HGPS cell (cell line): ENCODE data around the genes KLHL8, NUDT9 and HERC3.

- RRBS, result 2% methylated on average over 18 of the region's 62 CpGs
Observed at GRCh38 chr4:87220272-87220869, at the start of gene KLHL8. Gene KLHL8 (minus strand): TSS chr4:87220618.

DNA sequence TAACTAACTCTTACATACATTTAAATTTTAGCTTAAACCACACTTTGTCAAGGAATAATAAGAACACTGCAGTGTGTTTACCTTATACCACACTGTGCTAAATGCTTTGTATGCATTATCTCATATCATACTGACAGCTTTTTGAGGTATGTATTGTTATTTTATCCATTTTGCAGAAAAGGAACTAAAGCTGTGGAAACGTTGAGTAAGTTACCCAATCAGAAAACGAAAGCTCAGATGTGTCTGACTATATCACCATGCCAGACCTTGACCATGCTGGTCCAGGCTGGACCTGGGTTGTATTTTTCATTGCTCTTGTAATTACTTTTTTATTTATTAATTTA, 2.1 kb downstream of the HSD17B11 start:
- RRBS, result no CpG with 5 or more reads among the region's 2 CpGs

DNA sequence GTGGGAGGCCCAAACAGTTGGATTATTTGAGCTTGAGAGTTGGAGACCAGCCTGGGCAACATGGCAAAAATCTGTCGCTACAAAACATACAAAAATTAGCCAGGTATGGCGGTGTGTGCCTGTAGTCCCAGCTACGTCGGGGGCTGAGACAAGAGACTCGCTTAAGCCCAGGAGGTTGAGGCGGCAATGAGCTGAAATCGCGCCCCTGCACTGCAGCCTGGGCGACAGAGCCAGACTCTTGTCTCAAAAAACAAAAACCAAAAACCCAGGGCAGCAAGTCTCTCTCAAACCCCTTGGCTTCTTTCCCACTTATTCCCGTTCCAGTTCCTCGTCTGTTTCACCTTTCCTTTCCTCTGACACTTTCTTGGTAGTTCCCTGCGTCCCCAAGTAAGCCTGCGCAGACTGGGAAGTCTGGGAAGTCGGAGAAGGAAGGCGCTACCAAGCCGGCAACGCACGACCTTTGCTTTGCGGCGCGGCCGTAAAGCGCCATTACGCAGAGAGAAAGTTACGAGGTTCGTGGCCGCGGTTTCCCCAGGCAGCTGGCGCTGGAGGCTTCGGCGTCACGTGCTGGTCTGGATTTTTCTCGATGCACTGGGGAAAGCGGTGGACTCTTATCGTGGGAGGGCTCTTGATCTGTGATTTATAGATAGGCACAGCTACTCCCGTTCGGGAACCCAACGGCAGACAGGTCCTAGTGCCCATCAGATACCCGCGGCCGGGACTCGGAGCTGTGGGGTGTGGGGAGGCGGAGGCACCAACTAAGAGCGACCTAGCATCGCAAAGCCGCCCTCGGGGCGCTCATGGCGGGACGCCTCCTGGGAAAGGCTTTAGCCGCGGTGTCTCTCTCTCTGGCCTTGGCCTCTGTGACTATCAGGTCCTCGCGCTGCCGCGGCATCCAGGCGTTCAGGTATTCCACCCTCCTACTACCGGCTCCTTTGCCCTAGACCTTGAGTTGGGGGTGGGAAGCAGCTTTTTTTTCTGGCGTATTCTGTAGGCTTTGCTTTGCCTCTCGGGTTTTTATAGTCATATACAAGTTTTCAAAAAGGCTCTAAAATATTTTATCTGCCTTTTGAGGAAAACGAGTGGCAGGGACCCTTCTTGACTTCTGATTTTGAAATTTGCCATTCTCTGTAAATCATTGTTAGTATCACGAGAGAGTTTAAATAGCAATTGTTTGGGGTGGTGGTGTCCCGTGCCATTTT, at the start of gene NUDT9:
TSS of gene NUDT9 (plus strand) at position 468 of the 1,202 bp plus-strand sequence.
- RRBS, result no CpG with 5 or more reads among the region's 63 CpGs

GRCh38 chr4:87510305-87510989, 18.7 kb downstream of the SPARCL1 start:
- RRBS, result no CpG with 5 or more reads among the region's 24 CpGs

DNA sequence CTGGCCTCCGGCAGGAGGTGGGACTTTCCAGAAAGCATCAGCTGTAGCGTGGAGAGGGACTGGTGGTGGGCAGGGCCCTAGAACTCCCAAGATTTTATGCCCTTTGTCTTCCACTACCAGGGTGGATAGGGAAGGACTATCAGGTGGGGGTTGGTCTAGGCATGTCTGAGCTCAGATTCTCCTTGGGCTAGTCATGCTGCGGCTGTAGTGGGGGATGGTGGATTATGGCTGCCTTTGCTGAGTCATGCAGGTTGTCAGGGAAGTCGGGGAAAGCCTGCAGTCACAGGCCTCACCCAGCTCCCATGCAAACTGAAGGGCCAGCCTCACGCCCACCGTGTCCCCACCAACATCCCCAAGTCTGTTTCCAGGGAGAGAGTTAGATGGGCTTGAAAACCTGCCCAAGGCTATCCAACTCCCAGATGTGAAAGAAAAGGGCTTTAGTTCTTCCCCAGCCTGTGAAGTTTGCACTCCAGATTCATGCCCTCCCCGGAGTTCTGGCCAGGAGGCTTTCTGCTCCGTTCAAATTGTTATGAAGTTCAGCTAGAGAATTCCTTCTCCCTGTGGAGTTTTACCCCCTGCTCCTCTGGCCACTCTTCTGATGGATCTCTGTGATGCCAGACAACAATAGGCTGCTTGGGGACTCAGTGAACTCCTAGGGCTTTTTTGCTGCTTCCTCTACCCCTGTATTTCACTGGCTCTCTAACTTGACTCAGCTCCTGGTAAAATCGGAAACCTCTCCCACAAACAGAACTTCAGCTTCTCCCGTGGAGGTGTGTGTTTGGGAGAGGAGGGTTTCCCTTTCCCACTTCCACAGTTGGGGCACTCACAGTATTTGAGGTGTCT, 13.3 kb upstream of the MEPE start:
- RRBS, result no CpG with 5 or more reads among the region's 10 CpGs

DNA sequence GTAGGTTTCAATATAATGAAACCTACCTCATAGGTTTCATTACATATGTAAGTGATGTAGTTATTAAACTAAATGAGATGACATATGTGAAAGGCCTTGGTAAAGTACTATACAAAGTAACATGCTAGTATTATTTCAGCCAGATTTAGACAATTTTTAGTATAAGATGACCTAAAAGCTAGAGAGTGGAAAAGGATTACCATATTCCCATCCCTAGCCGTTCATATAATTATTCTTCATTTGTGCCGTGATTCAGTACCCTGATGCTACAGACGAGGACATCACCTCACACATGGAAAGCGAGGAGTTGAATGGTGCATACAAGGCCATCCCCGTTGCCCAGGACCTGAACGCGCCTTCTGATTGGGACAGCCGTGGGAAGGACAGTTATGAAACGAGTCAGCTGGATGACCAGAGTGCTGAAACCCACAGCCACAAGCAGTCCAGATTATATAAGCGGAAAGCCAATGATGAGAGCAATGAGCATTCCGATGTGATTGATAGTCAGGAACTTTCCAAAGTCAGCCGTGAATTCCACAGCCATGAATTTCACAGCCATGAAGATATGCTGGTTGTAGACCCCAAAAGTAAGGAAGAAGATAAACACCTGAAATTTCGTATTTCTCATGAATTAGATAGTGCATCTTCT, 6.8 kb downstream of the SPP1 start:
- RRBS, result no CpG with 5 or more reads among the region's 13 CpGs

- RRBS, result no CpG with 5 or more reads among the region's 20 CpGs
Observed at GRCh38 chr4:88244759-88245700, 39.3 kb downstream of the PPM1K start.

DNA sequence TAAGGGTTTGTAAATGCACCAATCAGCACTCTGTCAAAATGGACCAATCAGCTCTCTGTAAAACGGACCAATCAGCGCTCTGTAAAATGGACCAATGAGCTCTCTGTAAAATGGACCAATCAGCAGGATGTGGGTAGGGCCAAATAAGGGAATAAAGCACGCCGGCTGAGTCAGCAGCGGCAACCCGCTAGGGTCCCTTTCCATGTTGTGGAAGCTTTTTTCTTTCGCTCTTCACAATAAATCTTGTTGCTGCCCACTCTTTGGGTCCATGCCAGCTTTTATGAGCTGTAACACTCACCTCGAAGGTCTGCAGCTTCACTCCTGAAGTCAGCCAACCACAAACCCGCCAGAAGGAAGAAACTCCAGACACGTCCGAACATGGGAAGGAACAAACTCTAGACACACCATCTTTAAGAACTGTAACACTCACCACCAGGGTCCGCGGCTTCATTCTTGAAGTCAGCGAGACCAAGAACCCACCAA, 17.3 kb upstream of the HERC6 start:
- RRBS, result no CpG with 5 or more reads among the region's 14 CpGs

DNA sequence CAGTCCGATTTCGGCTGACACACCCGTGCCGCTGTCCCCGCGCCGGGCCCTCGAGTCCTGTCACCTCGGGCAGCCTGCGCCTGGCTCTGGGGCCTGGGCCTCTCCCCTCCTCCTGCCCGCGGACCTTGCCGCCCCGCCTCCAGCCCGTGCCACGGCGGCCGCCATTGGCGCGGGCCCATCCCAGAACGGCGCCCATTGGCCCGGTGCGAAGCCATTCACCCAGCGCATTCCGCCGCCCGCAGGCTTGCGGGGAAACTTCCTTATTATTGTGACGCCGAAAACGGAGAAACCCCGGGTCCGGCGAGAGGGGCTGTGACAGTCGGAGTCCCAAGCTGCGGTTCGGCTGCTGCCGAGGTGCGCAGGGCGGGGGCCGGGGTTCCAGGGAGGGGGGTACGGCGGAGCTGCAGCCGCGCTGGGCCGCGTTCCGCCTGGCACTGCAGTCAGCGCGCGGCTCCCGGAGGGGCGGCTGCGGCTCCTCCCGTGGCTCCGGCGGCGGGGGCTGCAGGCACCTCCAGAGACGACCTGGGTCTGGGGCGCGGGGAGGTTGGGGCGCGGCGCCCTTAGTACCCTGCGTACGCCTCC, at the start of gene HERC3:
TSS of gene HERC3 (plus strand) at position 260 of the 582 bp plus-strand sequence.
- RRBS, result 2% methylated on average over 20 of the region's 67 CpGs

DNA sequence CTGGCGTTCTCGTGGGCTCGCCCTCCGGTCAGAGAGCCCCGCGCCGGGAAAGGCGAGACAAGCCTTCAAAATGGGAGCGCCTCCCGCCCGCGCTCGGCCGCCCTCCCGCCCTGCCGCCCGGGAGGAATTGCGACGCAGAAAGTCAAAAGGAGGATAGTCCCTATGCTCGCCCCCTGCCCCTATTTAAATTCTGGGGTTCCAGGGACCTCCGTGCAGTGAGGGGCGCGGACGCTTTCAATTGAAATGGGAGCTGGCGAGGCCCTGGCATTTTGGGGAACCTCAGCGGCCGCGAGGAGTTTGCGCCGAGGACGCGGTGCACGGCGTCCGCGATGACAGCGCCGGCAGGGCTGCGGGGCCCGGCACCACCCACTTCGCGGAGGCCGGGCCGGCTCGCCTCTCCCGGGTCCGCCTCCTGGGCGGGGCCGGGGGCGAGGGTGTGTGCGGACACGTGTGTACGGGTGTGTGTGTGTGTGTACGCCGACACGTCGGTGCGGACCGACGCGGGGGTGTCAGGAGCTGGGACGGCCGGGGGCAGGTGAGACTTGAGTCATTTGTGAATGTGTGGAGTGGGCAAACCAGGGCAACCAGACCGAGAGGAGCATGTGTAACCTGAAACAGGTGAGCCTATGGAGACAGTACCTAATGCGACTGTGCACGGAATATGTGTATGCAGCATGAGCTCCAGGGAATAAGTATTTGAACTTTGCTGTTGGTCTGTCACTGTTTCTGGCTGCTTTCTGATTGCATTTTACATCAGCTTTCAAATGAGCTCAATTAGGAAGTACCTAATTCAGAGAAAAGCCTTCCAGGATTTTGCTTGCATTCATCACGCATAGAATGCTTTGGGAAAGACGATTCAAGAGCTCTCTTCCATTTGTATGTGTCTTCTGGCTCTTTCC, 772 bp downstream of the HERC3 start:
- RRBS, result under 1% methylated on average over 21 of the region's 68 CpGs

DNA sequence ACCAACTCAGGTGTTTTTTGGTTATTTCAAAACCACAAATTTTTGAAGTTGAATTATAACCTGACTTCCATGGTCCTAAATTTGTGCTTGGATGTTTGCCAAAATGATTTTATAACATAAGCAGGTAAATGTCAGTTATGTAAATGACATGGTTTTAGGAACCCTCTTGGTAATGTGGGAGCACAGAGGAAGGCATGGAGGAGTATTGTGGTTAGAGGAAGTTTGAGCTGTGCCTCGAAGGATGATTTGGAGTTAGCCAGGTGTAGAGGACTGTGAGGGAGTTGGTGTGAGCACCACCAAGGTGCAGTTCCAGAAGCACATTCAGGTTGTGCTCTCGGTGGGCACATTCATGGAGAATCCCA, 40.1 kb downstream of the NAP1L5 start:
- RRBS, result no CpG with 5 or more reads among the region's 2 CpGs

DNA sequence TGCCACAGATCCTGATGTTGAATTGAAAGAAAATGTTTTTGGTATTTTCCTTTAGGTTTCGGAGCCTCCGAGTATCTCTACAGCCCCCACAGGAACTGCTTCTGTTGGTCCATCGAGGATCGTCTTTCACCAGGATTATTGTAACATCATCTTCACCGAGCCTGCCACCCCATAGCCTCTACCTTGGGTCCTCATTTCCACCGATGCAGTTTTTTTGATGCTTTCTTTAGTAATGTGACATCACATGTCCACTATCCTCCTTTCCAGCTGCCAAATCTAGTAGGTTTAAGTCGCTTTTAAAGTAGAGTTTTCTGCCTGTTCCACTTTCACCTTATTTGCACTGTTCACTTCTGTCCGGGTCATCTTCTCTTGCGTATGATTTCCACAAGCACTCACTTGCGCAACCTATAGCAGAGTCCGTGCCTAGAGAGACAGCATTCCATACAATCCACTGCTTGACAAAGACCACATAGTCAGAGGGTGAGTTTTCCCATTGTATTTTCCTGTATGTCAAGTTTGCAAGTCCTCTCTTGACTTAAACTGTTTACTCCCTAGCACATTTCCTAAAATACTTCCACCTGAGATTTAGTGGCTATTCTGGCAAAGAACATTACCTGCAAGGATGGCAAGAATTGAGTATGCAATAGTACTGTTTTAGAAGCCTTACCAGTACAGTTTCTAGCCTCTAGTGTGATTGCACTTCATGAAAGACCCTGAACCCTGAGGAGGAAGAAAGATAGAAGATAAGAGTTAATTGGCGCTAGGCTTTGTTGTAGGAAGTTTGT, 871 bp downstream of the TIGD2 start:
- RRBS, result no CpG with 5 or more reads among the region's 12 CpGs

DNA sequence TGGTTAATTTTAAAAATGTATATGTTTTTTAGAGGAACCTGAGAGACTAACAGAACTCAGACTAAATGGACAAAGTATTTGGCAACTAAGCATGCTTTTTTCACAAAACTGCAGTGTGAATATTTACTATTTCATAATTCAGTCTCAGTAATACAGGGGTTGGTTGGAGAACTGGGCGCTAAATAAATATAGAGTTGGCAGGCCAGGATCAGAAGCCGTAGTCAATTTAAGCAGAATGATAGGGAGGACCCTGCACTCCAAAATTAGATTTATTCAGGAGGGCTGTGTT, 5.8 kb downstream of the TIGD2 start:
- RRBS, result no CpG with 5 or more reads among the region's 2 CpGs

DNA sequence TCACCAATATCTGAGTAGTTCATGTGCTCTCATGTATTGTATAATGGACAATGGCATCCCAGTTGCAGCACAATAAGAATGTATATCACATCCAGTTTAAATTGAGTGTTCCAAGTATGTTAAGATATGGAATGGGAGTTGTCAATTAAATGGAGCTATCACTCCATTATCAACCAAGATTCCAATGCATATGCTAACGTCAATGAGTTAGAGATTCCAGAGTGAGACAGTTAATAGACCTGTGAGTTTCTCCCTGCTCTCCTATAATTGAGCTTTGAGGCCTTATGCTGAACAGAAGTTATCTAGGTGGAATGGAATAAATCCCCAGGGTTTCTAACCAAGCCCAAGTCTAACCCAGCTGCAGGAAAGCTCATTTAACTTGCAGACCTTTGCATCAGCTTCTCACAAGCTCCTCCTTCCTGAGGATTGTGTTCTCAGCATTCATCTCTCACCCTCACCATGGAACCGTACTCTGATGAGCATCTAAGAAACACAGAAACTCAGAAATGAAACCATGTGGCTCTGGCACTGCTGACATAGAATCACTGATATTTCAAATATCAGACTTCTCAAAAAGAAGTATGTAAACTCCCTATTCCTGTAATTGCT, 84.9 kb downstream of the TIGD2 start:
- RRBS, result no CpG with 5 or more reads among the region's 2 CpGs

GRCh38 chr4:89249900-89250434, 57.6 kb downstream of the GPRIN3 start:
- RRBS, result no CpG with 5 or more reads among the region's 9 CpGs

GRCh38 chr4:89274173-89275197, 33.1 kb downstream of the GPRIN3 start:
- RRBS, result no CpG with 5 or more reads among the region's 10 CpGs

GRCh38 chr4:89275225-89276240, 32.1 kb downstream of the GPRIN3 start:
- RRBS, result no CpG with 5 or more reads among the region's 11 CpGs

GRCh38 chr4:89279601-89280147, 27.9 kb downstream of the GPRIN3 start:
- RRBS, result no CpG with 5 or more reads among the region's 5 CpGs

DNA sequence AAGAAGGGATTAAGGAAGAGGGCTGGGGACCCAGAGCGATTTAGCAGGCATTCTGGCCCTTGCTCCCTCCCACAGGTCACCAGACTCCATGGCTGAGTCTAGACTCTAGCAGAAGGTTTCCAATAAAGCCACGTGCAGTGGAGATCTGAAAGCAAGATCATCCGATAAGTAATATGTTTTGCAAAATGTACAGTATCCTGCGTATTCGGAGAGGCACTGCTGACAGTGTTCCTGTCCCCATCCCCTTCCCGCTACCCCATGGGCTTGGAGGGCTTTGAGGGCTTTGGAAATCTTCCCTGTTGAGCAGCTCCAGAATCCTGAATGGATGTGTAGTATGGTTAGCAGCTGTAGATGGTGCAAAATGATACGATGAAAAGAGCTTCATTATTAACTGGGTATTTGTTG, 608 bp upstream of the GPRIN3 start:
- RRBS, result no CpG with 5 or more reads among the region's 7 CpGs

DNA sequence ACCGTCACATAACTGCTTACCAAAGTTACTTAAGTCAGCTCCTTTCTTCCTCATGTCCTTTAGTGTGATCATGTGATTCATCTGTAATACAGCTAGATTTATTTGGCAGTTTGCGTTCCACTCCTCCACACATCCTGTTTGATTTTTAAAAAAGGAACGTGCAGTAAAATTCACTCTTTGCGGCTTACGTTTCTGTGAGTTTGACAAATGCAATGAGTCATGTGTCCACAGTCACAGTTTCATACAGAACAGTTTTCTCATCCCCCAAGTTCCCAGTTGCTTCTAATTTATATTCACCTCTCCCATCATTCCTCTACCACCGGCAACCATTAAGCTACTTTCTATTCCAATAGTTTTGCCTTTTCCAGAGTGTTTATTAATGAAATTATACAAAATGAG, 162.5 kb upstream of the GPRIN3 start:
- RRBS, result no CpG with 5 or more reads among the region's 6 CpGs